LNCaP clone FGC (cell line): ENCODE data around the genes TOR2A and SH2D3C.

DNA sequence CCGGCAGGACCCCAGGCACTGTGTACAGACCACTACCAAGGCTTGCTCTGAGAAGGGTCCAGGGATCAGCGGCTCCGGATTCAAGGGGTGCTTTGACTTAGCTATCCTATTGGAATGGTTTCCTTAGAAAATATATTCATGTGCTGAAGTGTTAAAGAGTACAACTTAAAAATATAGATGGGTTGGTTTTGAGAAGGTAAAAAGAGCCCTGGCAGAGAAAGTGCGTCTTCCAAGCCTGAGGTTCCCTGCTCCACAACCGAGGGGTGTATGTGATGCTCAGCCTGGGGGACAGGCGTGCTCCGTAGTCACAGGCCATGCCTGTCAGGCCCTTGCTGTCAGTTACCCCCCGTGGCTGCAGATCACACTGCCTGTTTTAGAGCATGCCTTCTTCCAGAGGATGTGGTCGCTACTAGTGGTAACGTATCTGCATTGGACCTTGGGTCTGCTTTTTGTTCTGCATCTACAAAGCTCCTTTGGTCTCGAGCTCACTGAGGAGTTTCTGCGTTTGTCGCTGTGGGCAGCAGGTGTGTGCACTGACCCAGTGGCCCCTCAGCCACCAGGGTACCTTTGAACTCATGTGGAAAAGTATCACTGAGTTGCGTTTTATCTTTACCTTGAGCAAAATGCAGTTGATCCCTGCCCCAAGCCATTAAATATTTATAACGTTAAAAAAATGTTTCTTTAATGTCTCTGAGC is 142.8 kb downstream of the MVB12B start:
- RRBS, 2 experiments: 80 to 92% methylated on average over 3 of the region's 15 CpGs

- RRBS, 2 experiments: no CpG with 5 or more reads among the region's 8 CpGs
These were observed 31.8 kb upstream of the LMX1B start for GRCh38 chr9:126581944-126582238.

DNA sequence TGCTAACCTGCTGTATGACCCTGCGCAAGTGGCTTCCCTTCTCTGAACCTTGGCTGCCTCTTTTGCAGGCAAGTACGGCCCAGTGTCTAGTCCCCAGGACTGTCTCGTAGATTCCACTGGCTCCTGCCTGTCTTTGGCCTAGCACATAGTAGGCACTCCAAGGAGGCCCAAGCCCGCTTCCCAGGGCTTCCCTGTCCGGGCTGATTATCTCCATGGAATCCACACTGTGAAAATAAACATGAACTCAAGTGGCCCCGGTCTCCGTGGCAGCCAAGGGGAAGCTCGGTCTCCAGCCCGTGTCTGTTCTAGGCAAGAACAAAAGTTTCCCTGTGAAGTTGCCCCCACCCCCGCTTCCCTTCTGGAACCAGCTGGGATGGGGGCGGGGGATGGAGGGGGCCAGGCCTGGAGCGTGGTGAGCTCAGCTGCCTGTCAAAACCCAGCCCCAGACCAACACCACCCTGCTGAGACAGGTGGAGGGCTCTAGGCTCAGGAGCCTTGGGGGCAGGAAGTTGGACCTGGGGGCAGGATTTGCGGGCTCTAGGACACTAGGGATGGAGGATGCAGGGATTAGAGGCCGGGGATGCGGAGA is 26.0 kb upstream of the LMX1B start:
- RRBS, 2 experiments: no CpG with 5 or more reads among the region's 15 CpGs

DNA sequence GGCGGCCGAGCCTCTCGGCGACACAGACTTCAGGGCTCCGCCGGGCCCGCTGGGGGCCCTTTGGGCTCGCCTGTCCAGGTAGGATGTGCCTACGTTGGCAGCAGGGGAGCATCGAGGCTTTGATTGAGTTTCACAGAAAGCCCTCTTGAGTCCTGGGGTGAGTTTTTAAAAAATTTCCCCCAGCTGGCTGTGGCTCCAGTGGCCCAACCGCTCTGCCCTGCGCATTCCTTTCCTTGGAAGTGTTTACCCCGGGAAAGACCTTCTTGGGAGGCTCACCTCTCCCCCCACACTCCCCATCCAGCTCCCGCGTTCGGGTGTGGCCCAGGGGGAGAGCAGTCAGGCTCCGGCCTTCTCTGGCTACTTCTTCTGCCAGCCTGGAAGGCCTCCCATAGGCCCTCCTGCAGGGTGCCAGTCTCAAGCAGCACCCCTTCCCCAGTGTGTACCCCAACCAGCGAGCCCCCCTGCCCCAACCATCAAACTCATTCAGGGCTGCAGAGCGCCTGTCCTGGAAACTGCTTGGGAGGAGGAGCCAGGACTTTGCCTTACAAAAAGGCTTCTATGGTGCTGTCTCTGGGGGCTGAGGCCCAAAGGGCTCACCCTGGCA is 5.4 kb downstream of the LMX1B start:
- RRBS, 2 experiments: 80% methylated on average over 9 of the region's 19 CpGs

DNA sequence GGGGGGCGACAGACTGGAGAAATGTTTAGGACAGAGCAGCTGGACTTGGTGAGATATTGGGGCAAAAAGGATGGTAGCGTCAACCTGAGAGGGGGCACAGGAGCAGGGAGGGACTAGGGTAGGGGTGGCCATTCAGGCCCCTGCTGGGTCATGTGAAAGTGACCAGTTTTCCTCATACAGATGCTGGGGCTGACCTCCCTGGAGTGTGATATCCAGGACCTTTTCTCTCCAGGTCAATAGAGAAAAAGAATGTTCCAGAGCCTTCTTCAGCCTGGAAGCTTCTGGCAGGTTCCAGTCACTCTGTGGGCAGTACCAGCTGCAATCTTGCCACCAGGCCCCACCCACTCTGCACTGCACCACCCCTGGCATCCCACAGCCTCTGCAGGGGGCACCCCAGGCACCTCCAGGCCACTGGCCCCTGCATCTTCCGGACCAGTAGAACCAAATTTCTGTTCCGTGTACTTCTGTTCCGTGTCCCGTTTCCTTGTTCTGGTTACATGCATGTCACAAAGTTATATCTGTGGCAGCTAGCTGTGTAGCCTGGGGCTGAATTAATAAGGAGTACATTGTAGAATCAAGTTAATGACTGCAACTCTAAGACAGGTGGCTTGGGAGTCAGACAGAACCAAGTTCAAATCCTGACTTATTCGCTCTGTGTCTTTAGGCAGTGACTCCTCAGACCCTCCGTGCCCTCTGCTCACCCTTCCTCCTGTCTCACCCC is 83.3 kb upstream of the ZBTB43 start:
- RRBS, 2 experiments: no CpG with 5 or more reads among the region's 8 CpGs

- RRBS, 2 experiments: 1 to 2% methylated on average over 16 of the region's 44 CpGs
These were observed 663 bp downstream of the ZBTB34 start for GRCh38 chr9:126860947-126861656.

DNA sequence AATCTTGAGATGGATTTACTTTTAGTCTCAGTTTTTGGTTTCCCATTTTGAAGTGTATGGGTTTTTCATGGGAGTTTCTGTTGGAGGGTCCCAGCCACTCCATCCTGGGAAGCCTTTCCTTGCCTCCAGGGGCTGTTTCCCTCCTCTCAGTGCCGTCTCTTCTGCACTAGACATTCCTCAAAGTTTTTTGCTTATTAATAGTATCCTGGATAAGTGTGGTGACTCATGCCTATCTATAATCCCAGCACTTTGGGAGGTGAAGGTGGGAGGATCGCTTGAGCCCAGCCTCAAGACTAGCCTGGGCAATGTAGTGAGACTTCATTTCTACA is 43.0 kb downstream of the RALGPS1 start:
- RRBS, 2 experiments: no CpG with 5 or more reads among the region's 2 CpGs

DNA sequence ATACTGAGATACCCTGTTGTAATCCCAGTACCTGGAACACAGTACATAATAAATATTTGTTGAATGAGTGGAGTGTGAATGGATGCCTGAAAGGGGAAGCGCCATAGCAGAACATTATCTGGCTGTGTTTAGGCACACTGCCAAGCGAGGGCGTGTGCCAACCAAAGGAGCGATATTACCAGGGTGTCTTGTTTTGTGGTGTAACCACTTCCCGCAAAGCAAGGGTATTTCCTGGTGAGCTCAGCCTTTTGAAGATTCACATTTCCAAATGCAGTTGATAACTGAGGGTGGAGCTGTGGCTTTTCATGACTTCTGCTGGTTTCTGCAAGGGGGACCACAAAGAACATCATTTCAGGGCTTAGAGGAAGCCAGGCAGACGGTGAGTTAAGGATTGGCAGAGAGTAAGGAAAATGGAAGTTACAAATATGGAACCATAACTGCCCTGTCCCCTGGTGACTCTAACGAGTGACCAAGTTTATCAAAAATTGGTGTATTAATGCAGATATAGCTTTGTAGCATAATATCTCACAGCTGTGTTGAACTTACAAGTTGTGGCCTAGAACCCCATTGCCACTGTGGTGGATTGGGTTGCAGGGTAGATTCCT is 71.3 kb downstream of the RALGPS1 start:
- RRBS, 2 experiments: no CpG with 5 or more reads among the region's 7 CpGs

GRCh38 chr9:127096076-127096783 is 26.2 kb downstream of the ANGPTL2 start:
- RRBS, 2 experiments: 79 to 82% methylated on average over 6 of the region's 13 CpGs

GRCh38 chr9:127220477-127221638 is 43.7 kb upstream of the GARNL3 start:
- RRBS, 2 experiments: no CpG with 5 or more reads among the region's 13 CpGs

DNA sequence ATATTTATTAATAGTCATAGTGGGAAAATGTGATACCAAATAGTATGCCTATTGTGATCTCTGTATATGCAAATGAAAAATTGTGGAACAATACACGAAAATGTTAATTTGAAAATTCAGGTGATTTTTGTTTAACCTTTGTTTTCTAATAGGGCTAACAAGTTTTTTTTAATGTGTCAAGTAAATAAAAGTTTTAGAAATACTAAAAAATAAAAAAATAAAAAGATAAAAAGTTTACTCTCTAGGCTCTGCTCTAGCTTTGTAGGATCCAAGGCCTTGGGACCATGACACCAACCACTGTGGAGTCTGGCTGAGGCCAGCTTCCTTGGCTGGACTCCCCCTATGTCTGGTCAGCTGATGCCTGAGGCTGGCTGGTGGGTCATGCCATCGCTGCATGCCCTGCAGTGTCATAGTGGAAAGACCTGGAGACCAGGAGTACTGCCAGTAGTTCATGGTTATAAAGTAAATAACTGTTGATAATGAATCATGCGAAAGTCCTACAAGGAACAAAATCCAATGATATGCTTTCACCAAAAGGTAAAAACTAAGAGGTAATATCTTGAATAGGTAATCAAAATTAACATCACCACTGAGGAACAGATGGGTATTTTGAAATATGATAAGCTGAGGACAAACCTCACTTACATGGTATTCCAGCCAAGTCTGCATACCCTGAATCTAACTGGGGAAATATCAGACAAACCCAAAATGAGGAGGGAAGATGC is 43.2 kb downstream of the GARNL3 start:
- RRBS, 2 experiments: no CpG with 5 or more reads among the region's 3 CpGs

- RRBS, 2 experiments: 94 to 98% methylated on average over 2 of the region's 12 CpGs
These were observed 58.8 kb downstream of the LRSAM1 start for GRCh38 chr9:127510127-127510436.

DNA sequence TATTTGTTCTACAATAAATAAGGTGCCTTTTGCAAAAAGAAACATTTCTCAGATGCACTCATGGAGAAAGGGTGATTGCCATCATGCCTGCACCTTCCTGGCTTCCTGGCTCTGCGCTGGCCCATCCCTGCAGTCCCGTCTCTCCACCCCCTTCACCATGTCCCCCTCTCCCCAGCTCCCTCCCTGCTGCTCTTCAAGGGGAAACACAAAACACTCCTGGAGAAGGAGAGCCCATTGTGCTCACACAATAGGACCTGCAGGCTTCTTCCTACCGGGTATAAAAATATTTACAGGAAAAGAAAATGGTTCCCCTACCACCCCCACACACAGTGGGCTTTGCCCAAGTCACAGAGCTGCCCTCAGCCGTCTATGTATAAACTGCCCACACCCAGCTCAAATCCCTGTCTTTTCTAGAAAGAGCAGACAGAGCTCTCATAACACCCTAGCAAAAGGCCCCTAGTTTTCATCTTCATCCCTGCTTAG is 40.5 kb downstream of the NIBAN2 start:
- RRBS, 2 experiments: no CpG with 5 or more reads among the region's 4 CpGs

GRCh38 chr9:127546300-127547001 is 22.4 kb downstream of the NIBAN2 start:
- RRBS, 2 experiments: no CpG with 5 or more reads among the region's 15 CpGs

DNA sequence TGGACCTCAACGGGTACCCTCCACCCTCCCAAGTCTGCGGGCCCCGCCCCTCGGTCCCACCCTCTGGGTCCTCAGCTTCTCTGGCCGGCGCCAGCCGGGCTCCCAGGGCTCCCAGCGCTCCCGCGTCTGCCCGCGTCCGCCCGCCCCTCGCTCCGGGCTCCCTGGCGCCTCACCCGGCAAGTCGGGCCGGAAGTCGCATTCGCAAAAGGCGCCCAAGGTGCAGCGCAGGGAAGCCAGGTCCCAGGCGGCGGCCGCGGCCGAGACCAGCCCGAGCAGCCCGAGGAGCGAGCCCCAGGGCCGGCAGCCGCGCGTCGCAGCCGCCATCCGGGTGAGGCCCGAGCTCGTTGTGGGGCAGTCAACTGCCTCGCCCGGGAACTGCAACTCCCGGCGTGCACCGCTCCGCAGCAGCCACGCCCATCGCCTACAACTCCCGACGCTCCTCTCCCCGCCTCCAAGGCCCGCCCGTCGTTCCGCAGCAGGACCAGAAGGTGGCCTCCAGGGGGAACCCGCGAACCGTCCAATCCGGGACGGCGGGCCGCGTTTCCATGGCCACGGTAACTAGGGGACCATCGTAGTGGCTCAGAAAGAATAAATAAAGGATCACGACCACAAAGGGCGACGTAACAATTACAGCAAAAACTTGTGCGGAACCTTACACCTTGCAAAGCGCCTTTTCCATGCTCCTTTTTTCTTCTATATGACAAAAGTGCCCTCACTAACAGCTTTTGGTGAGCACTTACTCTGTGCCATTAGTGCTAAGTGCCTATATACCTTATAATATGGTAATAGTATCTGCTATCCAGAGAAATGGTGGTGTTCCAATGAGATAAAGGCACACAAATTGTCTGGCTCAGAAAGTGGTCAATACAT is at the start of gene TOR2A:
TSS of gene TOR2A (minus strand) at position 348 of the 870 bp plus-strand sequence.
- RRBS, 2 experiments: 1 to 2% methylated on average over 23 of the region's 71 CpGs

DNA sequence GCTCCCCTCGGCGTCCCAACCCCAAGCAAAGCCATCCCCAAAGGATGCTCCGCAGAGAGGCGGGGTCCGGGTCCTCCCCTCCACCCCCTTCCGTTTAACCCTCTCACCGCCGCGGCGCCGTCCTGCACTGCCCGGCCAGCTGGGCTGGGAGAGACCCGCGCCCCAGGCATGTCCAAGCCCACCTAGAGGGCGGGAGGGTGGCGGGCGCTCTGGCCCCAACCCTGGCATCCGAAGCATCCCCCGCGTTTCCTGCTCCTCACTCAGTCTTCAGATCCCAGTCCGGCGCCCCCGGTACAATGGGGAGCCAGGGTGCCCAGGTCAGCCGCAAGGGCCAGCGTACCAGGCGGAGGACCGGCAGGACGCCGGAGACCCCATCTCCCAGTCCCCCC is 19.3 kb upstream of the TOR2A start:
- RRBS, 2 experiments: 23 to 24% methylated on average over 16 of the region's 29 CpGs

GRCh38 chr9:127755764-127756211 is 20.7 kb upstream of the TOR2A start:
- RRBS, 2 experiments: no CpG with 5 or more reads among the region's 11 CpGs

DNA sequence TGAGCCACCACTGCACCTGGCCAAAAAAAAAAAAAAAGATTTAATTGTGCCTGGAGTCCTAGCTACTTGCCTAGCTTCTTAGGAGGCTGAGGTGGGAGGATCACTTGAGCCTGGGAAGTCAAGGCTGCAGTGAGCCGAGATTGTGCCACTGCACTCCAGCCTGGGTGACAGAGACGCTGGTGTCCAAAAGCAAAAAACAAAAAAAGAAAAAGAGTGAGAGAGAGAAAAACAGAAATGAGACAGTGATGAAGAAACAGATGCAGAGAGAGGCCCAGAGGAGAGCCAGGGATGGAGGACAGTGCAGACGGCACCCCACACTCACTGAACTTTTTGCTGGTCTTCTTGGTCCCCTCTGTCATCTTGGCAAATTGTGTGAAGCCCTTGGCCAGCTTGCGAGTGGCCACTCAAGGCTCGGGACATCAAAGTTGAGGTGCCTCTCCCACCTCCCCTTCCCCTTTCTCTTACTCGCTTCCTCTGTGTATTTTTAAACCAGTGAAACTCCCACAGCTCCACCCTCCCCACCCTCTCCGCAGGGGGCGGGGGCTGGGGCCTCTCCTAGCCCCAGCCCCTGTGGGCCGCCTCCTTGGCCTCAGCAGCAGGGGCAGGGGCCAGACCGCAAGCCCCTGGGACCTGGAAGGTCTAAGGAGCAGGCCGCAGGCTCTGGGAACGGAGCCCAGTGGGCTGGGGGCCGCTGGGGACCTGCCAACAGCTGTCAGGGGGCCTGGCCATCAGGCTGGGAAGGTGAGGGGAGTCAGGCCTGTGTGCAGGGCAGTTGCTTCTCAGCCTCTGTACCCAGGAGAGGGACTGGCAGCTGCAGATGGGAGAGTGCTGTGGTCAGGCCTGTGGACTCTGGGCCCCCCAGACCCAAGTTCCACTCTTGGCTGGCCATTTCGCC is at the start of gene SH2D3C:
TSS of gene SH2D3C (minus strand) at position 398 of the 895 bp plus-strand sequence.
- RRBS, 2 experiments: no CpG with 5 or more reads among the region's 14 CpGs

- RRBS, 2 experiments: 1% methylated on average over 60 of the region's 120 CpGs
These were observed 737 bp upstream of the CDK9 start for GRCh38 chr9:127784750-127785844.

- RRBS, 2 experiments: no CpG with 5 or more reads among the region's 3 CpGs
These were observed 21.1 kb downstream of the FPGS start for GRCh38 chr9:127823754-127824110.